ENCODE measurements around a stretch of chr3.

GRCh38 chr3:25455554-25456360 lies 27.7 kb downstream of the RARB start:
- PRO-cap, result no peak

- PRO-cap, result no peak
Measured at GRCh38 chr3:25474072-25474487, 46.0 kb downstream of the RARB start.

GRCh38 chr3:25611135-25611939 lies 53.4 kb downstream of the TOP2B start:
- PRO-cap, result no peak

GRCh38 chr3:25618351-25618884 lies 46.3 kb downstream of the TOP2B start:
- PRO-cap, result no peak

DNA sequence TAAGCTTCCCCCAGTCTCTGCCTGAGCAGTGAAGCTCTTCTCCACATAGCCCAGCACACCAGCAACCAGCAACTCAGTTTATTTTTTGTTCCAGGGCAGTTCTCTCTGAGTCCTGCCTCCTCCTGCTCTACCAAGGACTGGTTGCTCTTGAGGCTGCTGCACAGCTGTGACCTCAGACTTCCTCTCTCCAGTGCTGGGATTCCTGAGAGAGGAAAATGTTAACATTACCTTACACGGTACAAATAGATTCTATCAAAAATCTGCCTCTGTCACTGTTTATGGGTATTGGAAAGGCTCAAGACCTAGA lies 294.8 kb downstream of the OXSM start:
- PRO-cap, result no peak

DNA sequence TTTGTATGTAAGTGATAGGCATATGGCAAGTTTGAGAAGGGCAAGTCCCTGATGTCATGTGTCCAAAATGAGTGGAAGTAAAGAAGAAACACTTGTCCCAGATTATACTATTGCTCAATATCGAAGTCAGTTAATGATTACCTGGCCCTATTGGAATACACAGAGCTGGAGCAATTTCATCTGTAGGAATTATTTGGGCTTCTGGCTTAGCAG lies 183.6 kb upstream of the LRRC3B start:
- PRO-cap, result no peak

DNA sequence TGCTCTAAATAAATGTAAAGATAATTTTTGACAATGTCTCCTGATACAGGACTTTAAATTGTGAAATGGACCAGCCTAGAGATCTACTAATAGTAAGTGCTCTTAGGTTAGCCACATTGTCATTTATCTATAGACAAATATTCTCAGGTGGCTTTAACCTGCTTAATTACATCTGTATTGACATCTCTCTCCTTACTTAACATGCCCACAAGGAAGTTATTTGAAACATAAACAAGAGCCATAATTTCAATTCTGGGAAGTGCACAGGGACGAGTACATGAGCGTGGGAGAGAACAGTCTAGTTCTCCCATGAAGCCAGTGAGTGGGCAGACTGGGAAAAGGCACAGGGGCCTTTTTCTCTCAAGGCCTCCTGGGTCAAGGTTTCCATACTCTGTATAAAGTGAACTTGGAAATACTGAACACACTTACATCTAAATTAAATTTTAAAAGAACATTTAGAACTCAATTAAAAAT lies 54.2 kb downstream of the NEK10 start:
- PRO-cap, result no peak

GRCh38 chr3:27359967-27361099 lies 8.8 kb downstream of the NEK10 start:
- PRO-cap, result unidirectional peak, minus-strand start at chr3:27360279

- PRO-cap, result no peak
Measured at GRCh38 chr3:27366233-27366740, 2.9 kb downstream of the NEK10 start.

DNA sequence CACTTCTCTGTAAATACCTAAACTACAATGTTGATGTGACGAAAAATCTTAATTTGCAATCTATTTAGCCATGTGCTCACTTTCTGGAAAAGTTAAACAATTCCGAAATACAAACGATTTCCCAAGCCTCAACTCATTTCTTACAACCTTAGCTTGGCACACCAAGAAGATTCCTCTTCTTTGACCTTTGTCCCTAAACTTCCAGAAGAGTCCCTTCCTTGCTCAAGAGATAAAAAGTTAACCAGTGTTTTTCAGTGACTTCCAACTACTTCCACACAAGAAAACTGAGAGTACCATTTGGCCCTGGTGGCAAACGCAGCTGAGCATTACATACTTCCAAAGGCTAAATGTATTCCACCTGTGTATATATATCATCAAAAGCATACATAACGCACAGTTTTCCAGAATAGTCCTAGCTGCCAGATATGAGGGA lies 57.0 kb upstream of the NEK10 start:
- PRO-cap, result no peak

DNA sequence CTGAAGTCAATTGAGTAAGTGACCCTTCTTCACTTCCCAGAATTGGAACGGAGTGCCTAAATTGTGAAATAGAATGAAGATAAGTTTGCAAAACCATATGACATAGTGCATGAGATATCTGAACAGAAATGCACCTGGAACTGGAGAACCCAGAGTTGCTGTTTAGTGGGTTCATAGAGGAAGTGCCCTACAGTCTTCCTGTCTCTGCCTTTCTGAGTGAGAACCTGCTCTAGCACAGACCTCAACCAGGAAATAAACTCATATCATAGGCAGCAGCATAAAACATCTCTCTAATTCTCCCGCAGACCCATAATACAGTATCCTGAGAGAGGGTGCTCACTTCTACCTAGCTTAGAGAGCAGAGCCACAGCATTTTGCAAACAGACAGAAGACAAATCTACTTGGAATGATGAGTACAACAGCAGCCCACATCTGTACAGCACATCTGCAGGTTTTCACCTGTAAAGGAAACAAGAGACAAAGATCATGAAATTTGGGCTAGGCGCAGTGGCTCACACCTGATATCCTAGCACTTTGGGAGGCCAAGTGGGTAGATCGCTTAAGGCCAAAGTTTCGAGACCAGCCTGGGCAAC lies 82.7 kb downstream of the EOMES start:
- PRO-cap, result no peak

GRCh38 chr3:27721377-27722181 lies 544 bp downstream of the EOMES start:
- PRO-cap, result no peak

GRCh38 chr3:28007929-28008766 lies 233.3 kb upstream of the CMC1 start:
- PRO-cap, result no peak

GRCh38 chr3:28667843-28668495 lies 319.3 kb upstream of the AZI2 start:
- PRO-cap, result no peak

- PRO-cap, result no peak
Measured at GRCh38 chr3:28703052-28703518, 354.5 kb upstream of the AZI2 start.

DNA sequence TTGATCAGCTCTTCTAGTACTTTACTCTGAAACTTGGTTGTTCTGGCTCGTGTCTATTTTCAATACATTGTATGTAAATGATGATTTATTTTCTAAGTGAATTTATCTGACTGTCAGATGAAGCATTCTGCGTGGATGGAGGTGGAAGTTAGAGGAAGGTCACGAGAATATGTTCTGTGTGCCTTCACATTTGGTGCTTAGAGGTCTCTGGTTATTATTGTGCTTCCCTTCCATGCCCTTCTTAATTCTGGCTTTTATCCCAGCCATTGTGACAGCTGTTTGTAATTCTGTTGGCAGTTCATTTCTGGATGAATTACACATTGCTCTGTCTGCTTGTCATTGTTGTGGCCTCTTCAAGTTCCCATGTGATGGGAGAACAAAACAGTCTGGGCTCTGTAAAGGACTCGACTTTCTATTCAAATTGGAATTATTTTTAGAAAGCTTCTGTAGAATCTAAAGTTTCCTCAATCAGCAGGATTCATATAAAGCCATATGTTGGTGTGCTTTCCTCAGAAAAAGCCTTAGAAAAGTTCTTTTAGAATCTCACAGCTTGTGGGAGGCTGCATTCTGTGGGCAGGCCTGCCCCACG lies 397.3 kb upstream of the AZI2 start:
- PRO-cap, result no peak

- PRO-cap, result no peak
Measured at GRCh38 chr3:28777555-28778162, 429.0 kb upstream of the AZI2 start.

GRCh38 chr3:29281837-29282001 lies 848 bp downstream of the RBMS3 start:
- PRO-cap, result no peak

DNA sequence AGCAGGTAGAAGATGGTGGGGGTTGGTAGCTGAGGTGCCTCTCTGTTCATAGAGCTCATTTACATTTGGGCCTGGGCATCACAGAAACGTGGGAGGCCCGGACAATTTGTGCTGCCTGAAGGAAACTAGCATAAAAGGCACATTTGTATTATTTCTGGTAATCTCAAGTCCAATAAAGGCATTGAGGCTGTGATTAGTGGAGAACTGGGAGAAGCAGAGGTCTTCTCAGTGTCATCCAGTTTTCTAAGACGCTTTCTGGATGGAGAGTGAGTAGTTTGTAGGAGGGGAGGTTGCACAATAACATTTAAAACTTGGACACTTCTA lies 291.8 kb upstream of the TGFBR2 start:
- PRO-cap, result no peak

DNA sequence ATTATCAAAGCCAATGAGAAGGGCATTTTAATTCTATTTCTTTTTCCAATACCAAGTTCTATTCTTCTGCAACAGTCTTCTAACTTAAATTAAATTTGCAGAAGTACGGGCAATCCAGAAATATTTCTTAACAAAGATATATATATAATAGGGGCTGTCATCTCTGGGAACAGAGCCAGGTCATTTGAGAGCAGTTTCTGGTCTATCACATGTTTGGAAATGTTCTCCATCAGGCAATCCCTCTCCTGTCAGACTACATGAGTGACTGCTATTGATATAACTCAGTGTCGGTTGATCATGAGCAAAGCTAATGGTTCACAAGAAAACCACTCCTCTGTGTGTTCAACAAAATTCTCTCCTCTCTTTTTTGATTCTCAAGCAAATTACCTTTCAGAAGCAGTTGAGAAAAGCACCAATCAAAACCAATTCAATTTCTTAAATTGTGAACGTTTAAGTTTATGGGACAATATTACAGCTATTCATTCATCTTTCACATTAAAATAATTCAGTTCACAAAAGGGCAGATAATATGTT lies 153.0 kb upstream of the TGFBR2 start:
- PRO-cap, result no peak